ENCODE measurements around the gene CCDC92.

DNA sequence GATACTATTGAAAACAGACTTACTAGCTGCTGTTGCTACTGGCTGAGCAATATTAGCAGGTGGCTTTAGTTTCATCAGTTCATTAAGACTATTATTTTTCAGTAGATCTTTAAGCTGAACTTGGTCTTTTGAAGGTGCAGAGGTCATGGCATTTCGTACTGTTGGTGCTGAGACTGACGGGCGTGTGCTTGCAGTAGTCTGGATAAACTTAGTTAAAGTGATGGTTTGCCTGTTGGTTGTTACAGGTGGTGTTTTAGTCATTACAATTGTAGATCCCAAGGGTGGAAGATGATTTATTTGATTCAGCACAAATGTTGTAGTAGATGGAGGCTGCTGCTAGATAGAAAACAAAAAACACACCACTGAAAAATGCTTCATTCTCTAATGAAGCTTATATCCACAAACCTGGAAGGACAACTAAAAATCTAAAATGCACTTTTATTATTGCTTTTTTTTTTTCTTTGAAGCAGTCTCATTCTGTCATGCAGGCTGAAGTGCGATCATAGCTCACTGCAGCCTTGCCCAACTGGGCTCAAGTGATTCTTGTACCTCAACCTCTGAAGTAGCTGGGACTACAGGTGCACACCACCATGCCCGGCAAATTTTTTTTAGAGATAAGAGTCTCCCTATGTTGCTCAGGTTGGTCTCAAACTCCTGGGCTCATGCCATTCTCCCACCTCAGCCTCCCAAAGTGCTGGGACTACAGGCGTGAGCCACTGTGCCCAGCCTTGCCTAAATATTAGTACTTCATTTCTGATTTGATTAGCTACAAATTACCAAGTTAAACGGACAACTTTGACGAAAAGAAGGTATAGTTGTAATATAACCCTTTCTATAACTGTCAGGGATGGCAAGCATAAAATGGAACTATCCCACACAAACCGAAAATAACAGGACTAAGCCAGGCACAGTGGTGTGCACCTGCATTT is 19.1 kb downstream of the SBNO1 start:
- PRO-cap, result no peak
- RAMPAGE, long total RNA, 4 experiments, result no peak in any of the 4 experiments

- PRO-cap, result no peak
- RAMPAGE, long total RNA, 4 experiments, result start-site peak on the plus strand in 1 of 4 experiments, at chr12:123408865-123408900 at its widest, 9 reads per replicate
Measured at GRCh38 chr12:123408196-123409412, 24.7 kb downstream of the KMT5A start.

DNA sequence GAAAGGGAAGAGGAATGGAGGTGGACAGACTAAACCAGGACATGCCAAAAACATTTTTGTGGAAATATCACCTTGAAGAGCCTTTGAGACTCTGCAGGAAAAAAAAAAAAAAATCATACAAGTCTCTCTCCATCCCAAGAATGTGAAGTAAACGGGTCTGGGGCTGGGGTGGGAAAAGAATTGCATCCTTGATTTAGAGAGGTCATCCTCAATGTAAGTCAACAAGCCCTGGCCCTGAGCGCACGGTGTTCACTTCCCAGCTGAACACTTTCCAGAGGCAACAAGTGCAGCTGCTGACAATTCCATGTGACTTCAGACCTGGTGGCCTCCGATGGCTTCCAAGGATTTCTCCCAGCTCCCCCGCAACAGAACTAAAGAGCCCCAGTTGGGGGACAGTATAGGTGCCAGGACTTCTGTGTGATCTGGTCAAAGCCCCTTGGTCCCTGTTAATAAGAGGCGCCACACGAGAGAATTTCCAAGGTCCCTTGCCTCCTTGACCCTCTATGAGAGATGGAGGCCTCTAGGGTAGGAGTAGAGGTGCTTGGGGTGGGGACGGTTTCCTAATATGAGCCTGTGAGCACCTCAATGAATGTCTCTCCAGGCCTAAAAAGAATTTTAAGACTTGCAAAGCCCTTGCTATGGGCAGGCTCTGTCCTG is 2.4 kb downstream of the RILPL1 start:
- PRO-cap, result no peak
- RAMPAGE, long total RNA, 4 experiments, result no peak in any of the 4 experiments

DNA sequence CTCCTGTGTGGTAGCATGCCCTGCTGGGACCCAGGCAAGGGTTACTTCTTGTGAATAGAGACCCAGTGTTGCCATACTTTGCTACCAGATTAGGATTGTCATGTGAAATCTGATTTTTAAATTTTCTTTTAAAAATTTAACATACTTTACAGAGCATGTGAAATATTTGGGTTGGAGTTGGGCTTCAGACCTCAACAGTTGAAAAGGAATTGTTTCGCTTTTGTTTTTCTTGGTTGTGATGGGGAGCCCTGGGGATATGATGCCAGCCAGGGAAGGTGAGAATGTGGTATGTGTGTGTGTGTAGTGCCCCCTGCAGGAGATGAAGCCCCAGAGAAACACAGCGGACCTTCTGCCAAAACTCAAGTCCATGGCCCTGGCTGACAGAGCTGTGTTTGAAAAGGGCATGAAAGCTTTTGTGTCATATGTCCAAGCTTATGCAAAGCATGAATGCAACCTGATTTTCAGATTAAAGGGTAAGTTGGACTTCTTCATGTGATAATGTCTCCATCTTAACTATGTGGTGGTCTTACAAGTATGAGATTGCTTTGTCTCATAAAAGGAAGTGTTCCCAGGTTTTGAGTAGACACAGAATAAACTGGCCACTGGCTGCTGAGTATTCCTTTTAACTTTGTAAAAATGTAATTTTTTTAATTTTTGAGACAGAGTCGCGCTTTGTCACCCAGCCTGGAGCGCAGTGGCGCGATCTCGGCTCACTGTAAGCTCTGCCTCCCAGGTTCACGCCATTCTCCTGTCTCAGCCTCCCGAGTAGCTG is 14.9 kb downstream of the EIF2B1 start:
- PRO-cap, result no peak
- RAMPAGE, long total RNA, 4 experiments, result start-site peak on the plus strand in 1 of 4 experiments, centred at position 450 of the sequence, 6 reads per replicate

DNA sequence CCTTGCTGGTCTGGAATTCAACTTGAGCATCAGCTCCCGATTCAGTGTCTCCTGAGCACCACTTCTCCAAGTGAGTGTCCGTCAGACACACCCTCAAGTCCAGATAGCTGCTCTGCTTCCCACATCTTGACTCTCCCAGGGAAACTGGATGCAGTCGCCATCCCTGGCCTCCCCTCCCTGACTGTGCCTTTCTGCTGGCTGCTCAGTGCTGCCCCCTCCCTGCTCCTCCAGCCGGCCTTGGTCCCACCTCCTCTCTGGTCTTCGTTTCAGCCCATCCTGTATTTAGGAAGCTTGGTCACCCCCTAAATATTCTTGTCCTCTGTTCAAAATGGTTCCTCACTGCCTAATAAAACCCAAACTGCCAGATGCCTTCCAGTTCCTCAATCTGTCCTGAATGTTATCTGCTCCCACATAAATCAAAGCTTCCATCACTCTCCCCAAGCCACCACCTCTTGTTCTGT is 33.9 kb downstream of the CCDC92 start:
- PRO-cap, result no peak
- RAMPAGE, long total RNA, 4 experiments, result no peak in any of the 4 experiments

DNA sequence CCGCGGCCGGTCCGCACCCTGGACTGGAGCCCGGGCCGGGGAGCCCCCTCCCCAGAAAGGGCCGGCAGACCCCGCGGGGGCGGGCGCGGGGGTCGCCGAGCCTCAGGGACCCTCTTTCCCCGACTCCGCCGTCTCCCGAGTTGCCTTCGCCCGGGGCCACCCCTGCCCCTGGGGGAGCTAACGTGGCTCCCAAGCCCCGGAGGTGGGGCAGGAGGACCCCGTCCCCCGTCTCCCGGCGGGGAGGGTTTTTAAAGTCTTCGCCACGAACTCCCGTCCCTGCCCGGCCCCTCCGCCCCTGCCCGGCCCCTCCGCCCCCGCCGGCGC is 512 bp downstream of the CCDC92 start:
- PRO-cap, result no peak
- RAMPAGE, long total RNA, 4 experiments, result no peak in any of the 4 experiments

GRCh38 chr12:123972481-123973449 is at the start of gene CCDC92:
Gene CCDC92 (minus strand): TSS chr12:123972831.
- PRO-cap, result bidirectional peak, plus-strand start at chr12:123972748, minus-strand start at chr12:123972727; bidirectional peak, plus-strand start at chr12:123973227, minus-strand start at chr12:123972831
- RAMPAGE, long total RNA, 4 experiments, result start-site peak on the plus strand in 4 of 4 experiments, at chr12:123973205-123973303 at its widest, 234 to 1,633 reads per replicate

DNA sequence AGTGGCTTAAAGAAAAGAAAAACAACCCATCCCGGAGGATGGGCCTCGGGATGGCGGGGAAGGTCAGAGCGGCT is 272 bp downstream of the ZNF664 start:
- PRO-cap, result no peak
- RAMPAGE, long total RNA, 4 experiments, result no peak in any of the 4 experiments

DNA sequence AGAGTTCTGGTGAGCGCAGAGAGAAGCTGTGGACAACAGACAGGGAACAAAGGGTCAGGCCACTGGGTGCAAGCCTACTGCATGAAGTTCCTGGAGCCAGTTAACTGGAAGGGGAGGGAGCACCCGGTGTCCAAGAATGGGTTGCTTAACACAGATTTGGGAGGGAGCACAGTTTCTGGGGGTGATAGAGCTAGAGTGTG is 30.9 kb downstream of the ZNF664 start:
- PRO-cap, result no peak
- RAMPAGE, long total RNA, 4 experiments, result no peak in any of the 4 experiments

DNA sequence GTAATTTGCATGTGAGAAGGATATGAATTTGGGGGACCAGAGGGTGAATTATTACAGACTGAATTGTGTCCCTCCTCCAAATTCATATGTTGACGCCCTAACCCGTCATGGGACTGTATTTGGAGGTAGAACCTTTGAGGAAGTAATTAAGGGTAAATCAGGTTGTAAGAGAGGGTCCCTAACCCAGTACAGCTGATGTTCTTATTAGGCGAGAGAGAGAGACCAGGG is 114.4 kb upstream of the RFLNA start:
- PRO-cap, result no peak
- RAMPAGE, long total RNA, 4 experiments, result no peak in any of the 4 experiments

- PRO-cap, result no peak
- RAMPAGE, long total RNA, 4 experiments, result no peak in any of the 4 experiments
Measured at GRCh38 chr12:124320768-124321214, 25.9 kb downstream of the RFLNA start.

DNA sequence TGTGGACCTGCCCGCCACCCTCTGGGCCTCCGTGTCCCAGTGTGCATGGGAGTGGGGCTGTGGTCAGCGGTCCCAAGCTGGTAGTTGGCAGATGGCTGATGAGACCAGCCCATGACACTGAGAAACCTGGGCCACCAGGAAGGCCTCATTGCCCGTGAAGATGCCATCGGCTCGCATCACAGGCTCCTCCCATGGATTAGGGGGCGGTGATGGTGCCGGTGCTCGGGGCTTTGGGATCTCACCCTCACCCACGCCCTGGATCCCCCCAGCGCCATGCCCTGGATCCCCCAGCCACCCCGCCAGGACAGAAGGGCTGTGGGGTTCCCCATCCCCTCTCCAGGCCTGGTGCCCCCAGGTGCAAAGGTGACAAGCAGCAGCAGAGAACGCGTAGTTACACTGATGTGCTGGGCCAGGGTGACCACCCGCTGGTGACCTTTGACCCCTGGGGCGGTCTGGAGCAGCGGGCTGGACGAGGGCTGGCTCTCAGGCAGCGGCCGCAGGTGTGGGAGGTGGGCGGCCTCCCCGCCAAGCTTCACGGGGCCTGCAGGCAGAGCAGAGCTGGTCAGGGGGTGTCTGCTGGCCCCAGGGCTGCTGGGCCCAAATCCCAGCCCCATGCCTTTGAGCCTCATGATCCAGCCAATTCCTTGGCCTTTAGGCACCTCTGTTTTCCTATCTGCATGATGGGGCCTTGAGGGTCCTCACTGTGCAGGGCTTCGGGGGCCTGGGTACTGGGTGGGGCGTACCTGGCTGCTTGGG is 40.0 kb downstream of the RFLNA start:
- PRO-cap, result no peak
- RAMPAGE, long total RNA, 4 experiments, result no peak in any of the 4 experiments

DNA sequence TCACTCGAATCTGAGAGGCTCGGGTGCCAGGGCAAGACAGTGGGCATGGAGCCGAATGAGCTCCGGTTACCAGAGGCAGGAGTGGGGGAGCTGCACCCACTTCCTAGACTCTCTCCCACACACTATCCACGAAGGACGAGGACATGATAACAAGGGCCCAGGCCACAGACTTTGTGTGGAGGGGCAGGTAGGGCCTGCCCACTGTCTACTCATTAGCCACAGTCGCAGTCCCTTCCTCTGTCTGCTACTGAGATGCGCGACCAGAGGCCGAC is 69.3 kb downstream of the RFLNA start:
- PRO-cap, result no peak
- RAMPAGE, long total RNA, 4 experiments, result no peak in any of the 4 experiments

DNA sequence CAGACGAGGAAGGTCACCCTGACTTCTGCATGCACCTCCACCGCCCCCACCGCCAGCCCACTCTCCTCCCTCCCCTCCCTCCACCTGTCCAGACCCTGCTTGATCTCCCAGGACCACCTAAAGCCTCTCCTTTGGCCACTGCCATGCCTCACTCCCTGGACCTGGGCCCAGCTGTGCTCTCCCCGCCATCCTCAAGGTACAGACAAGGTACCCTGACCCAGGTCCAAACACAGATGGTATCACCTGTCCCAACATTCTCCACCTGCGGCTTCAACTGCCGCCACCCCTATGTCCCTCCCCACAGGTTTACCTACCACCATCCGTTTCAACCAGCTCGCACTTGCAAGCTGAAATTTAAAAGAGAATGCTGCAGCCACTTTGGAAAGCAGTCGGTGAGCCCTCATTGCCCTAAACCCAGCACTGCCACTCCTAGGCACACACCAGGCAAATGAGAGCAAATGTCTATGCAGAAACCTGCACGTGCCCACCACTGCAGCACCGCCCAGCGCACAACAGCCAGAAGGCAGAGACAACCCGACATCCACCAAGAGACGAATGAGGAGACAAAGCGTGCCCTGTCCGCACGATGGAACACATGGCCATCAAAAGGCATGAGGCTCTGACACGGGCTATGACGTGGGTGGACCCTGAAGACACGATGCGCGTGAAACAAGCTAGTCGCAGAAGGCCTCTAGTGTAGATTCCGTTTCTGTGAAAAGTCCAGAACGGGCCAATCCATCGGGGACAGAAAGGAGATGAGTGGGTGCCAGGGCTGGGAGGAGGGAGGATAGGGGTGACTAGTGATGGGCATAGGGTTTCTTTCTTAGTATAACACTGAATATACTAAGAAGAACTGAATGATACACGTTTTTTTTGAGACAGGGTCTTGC is 71.0 kb downstream of the RFLNA start:
- PRO-cap, result no peak
- RAMPAGE, long total RNA, 4 experiments, result no peak in any of the 4 experiments

GRCh38 chr12:124454688-124455177 is 112.7 kb downstream of the NCOR2 start:
- PRO-cap, result unidirectional peak, plus-strand start at chr12:124454971
- RAMPAGE, long total RNA, 4 experiments, result no peak in any of the 4 experiments

DNA sequence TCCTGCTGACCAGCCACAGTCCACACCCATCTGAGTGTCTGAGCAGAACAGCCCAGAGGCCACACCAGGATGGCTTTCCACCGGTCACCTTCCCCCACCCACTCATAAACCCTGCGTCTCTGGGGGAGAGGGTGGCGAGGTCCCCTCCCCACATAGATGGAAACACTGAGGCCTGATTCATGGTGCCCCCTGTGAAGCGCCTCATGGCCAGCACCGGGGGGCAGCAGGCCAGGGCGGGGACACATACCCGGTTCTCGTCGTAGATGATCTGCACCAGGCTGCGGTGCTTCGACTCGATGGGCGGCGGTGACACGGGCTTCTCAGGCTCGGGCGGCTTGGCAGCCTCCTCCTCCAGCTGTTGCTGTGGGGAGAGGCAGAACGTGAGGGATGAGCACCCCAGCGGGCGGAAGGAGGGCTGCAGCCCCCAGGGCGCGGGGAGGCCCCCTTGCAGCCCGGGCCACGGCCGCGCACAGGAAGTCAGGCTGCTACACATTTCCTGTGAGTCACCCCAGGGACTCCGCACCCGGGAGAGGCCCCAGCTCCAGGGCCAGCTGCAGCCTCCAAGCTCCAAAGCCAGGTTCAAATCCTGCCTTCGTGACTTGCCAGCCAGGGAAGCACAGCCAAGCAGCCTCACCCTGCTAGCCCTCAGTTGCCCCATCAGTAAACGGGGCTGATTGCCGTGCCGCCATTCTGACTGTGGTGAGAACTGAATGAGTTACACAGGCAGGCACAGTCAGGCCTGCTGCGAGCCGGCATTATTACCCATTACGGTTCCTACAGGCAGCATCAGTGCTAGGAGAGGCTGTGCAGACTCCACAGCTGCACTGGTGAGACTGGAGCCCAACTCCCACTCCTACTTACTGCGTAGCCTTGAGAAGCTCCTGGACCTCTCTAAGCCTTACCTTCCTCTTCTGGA is 101.2 kb downstream of the NCOR2 start:
- PRO-cap, result no peak
- RAMPAGE, long total RNA, 4 experiments, result no peak in any of the 4 experiments

- PRO-cap, result no peak
- RAMPAGE, long total RNA, 4 experiments, result no peak in any of the 4 experiments
Measured at GRCh38 chr12:124490747-124491505, 76.5 kb downstream of the NCOR2 start.

DNA sequence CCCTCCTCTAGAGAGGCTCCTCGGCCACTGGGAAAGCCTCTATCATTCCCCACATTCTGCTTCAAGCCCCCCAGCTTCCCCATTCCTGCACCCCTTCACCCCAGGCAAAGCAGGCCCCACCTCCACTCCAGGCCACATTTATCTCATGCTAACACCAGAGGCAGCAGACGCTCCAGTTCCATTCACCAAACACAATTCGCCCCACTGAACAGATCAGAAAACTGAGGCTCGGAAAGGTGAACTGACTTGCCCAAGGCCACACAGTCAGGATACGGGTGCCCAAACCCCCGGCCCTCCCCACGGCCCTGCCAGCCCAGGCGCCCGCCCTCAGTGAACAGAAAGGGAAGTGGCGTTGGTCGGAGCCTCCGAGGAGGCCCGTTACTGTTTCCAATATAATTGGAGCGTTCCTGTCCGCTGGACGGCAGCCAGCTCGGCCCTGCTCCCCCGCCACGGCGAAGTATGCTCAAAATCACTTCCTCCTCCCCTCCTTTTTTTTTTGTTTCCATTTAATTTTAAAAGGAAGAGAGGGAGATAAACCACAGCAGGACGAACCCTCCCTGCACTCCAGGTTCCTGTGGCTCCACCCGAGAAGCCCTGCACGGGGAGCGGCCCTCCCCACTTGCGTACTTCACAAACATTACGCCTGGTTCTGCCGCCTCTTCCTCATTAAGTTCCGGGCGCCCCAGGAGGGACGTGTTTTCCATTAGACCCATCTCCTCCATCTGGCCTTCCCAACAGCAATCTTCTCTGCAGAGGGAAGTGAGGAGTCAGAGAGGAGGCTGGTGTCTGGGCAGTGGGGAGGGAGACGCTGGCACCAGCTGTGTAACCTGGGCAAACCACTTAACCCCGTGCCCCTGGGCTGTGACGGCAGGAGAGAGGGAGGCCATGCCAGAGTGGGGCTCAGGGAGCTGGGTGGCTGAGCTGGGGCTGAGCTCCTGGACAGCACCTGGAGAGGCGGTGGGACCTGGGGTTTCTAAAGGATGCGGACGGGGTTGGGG is 61.1 kb downstream of the NCOR2 start:
- PRO-cap, result bidirectional peak, plus-strand start at position 752 of the sequence, minus-strand start at position 574 of the sequence
- RAMPAGE, long total RNA, 4 experiments, result no peak in any of the 4 experiments

GRCh38 chr12:124520179-124520902 is 47.1 kb downstream of the NCOR2 start:
- PRO-cap, result no peak
- RAMPAGE, long total RNA, 4 experiments, result no peak in any of the 4 experiments

DNA sequence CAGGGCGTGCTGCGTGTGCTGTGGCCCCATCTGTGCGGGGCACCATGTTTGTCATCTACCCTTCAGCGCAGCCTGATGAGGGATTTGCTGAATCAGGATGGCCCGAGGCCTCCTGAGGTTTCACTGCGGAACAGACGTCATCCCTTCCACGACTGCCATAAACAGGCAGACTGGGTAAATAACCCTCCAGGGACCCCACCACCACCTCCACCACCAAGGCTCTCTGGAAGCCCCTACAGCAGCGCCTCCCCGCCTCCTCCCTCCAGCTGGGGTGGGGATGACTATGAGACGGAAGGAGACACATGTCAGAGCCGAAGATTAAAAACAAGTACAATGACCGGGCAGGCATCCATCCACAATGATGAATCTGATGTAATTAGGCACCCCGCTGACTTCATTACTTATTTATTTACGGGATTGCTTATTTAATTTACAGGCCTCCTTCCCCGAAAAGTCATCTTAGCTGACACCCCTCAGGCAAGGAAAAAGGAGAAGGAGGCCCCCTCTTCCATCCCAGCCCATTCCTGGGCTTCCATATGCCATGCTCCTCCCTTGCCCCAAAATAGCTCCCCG is 39.4 kb downstream of the NCOR2 start:
- PRO-cap, result no peak
- RAMPAGE, long total RNA, 4 experiments, result no peak in any of the 4 experiments

Data from Peyer's patch (tissue), 4 donors.